Astrocyte (in vitro differentiated cells and primary cell): Measurements from ENCODE around the genes FCAR, TNNI3 and TMEM86B.

GRCh38 chr19:54670633-54671509 lies 8.1 kb downstream of the LILRB4 start:
- PRO-cap: no peak
- RRBS, 2 experiments: no CpG with 5 or more reads among the region's 3 CpGs

DNA sequence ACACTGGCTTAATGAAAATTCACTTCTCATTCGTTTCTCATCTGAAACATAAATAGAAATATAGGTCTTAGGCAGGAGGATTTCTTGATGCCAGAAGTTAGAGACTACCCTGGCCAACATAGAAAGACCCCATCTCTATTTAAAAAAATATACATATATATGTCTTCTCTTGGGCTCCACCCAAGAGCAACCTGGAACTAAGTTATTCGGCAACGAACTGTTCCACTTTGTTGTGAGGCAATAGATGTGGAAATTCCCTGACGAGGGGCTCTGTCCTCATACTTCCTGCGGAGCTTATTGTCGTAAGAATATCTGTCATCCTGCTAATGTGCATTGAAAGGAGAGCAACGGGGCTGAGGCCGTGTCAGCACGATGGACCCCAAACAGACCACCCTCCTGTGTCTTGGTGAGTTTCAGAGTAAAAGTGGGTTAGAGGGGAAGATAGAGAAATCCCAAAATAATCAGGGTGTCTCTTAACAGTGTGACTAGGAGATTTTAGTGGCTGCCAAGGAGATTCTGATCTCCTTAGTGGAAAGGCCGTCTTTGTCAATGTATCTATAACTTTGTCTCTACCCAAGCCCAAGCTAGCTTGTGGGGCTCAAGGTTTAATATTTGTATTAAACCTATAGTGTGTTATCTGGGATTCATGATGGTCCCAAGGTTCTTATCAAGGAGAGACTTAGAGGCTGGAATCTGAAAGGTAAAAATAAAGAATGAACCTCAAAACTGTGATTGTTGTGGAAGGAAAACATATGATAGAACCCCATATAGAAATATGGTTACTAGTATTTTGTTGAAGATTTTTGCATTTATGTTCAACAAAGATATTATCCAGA lies at the start of gene FCAR:
TSS of gene FCAR (plus strand) at position 318 of the 836 bp plus-strand sequence.
- PRO-cap: no peak
- RRBS, 2 experiments: no CpG with 5 or more reads among the region's 10 CpGs

- PRO-cap: no peak
- RRBS, 2 experiments: no CpG with 5 or more reads among the region's 22 CpGs
Observed at GRCh38 chr19:55058674-55059490, 4.1 kb downstream of the RDH13 start.

DNA sequence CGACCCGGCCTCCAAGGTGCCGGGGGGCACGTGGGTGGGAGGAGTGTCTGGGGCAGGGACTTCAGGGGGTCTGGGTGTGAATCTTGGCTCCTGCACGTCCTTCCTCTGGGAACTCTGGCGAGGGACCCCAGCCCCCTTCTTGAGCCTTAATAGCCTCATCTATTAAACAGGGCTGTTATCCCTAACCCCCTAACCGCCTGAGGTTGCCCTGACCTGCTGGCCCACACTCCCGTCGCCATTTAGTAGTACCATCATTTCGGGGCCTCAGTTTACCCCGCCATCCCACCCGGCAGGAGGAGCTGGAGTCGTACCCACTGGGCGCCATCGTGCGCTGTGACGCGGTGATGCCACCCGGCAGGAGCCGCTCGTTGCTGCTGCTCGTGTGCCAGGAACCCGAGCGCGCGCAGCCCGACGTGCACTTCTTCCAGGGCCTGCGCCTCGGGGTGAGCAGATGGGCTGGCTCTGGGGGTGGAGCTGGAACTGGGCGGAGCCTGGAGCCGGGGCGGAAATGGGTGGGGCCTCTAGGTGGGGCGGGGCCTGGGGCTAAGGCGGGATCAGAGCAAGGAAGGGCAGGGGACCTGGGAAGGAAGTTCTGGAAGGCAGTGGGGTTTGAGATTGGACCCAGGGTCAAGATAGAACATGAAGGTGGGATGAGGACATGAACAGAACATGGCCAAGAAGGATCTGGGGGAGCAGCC lies 4.3 kb downstream of the EPS8L1 start:
- PRO-cap: no peak
- RRBS, 2 experiments: 4 to 9% methylated on average over 8 of the region's 35 CpGs

GRCh38 chr19:55092665-55093259 lies 17.1 kb downstream of the EPS8L1 start:
- PRO-cap: no peak
- RRBS, 2 experiments: 76% methylated on average over 6 to 12 of the region's 27 CpGs

- PRO-cap: no peak
- RRBS, 2 experiments: 97 to over 99% methylated on average over 4 of the region's 10 CpGs
Observed at GRCh38 chr19:55098141-55098455, 19.3 kb downstream of the PPP1R12C start.

DNA sequence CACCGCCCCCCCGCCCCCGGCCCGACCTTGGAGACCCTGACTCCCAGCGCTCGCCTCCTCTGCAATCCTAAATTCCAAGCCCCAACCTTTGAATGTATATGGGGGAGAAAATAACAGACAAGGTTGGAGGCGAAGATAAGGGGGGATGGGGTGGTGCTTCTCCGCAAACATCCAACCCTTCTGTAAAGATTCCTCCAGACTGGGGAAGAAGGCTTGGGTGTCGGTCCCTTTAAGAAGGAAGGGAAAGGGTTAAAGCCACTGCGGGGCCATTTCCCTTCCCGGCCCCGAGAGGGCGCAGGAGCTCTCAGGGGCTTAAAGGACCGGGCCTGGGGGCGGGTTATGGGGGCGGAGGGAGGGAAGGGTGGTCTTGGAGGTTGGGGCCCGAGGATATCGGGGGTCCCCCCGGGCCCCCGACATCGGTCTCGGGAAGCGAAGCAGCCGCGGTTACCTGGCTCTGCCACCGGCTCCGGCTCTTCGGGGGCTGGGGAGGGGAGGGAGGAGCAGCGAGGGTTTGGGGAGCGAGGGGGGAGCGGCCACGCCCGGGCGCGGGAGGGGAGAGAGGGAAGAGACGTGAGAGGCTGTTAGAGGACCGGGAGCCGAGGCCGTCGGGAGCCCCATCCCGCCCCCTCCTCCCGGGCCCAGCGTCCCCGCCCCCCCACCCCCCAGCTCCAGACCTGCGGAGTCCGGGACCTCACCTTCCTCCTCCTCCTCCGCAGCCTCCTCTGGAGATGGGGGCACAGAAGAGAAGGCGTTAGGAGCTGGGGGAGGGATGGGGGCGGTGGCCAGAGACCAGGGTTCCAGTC lies 2.8 kb downstream of the TNNT1 start:
- PRO-cap: no peak
- RRBS, 2 experiments: 2 to 6% methylated on average over 28 to 32 of the region's 49 CpGs

GRCh38 chr19:55157332-55158143 lies at the start of gene TNNI3:
Gene TNNI3 (minus strand): TSS chr19:55157732.
- PRO-cap: no peak
- RRBS, 2 experiments: 41 to 51% methylated on average over 8 to 10 of the region's 26 CpGs

DNA sequence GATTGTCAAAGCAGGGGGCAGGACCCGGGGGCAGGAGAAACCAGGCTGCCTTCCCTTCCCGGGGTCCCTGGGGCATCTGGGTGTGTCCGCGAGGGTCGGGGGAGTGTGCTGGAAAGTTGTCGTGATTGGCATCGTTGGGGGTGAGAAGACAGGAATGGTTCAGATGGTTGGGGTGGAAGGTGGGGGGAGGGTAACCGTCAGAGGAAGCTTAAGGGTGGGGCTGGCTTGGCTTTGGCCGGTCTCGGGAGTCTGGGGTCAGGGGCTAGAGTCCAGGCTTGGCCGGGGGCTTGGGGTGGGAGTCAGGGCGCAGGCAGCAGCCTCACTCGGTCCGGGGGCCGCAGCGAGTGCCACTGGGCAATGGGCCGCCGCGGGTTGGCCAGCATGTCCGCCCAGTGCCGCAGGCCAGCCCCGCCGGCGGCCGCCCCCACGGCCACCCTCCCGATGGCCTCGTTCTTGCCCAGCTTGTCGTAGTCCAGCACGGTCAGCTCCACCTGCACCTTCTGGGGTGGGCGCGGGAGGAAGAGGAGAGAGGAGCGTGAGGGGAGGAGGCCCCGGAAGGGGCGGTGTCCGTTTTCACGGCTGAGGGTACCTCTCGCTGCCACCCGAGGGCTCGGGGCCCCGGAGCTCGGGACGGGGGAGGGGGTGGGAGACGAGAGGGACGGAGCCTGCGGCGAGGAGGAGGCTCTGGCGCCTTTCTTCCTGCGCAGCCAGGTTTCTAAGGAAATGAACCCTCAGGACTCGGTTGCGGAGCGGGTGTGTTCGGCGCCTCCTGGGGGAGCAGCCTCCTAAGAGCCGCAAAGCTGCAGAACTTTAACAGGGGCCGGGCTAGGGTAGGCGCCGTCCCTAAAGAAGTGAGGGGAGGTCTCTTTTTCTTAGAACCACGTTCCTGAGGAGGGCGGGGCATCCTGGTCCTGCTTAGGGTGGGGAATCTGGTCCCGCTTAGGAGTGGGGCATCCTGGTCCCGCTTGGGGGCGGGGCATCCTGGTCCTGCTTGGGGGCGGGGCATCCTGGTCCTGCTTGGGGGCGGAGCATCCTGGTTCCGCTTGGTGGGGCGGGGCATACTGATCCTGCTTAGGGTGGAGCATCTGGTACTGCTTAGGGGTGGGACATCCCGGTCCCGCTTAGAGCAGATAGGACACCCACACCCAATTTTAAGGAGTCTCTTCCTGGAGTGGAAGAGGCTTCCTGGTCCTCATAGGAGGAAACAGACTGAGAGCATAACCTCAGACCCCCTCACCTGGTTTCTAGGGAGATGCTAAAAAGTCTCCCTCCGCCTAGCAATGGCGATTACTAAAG lies 6.5 kb downstream of the SYT5 start:
- PRO-cap: no peak
- RRBS, 2 experiments: 3 to 4% methylated on average over 19 to 20 of the region's 71 CpGs

DNA sequence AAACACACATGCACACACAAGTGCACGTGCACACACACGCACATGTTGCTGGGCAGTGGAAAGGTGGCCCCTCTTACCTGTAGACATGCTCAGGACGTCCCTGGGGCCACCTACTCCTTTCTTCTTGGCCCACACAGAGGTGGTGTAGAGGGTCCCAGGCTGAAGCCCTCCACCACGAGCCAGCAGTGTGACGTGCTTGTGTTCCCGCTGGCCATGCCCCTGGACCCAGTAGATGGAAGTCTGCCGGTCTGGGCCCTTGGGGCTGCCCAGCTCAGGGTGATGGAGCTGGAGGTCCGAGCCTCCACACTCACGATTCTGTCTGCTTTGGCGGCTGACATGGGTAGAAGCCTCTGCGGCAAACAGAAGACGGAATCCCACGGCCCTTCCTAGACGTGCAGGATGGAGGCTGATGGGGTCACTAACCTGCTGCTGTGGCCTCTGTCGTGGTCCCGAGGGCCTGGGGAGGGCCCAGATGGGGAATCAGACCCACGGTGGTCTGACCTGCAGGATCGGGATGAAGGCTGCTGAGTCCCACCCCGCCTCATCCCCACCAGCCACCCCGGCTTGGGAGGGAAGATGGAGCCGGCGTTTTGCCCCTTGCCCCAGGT lies 4.5 kb downstream of the TMEM86B start:
- PRO-cap: no peak
- RRBS, 2 experiments: no CpG with 5 or more reads among the region's 22 CpGs

DNA sequence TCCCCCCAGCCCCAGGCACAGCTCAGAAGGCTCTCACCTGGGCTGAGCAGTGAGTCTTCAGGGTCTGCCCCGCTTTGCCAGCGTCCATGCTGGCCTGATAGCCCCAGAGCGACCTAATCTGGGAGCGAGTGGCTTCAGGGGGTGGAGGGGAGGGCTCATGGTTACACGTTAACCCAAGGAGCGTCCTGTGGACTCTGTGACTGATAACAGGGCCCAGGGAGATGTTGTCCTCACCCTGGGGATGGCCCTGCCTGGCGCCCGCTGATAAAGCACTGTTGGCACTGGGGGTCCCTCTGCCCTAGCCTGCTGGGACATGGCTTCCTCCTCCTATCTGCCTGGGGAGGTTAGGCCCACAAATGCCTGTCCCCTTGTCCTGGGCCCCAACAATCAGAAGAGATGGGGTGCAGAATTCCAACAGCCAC lies at the start of gene TMEM86B:
TSS of gene TMEM86B (minus strand) at position 110 of the 422 bp plus-strand sequence.
- PRO-cap: no peak
- RRBS, 2 experiments: no CpG with 5 or more reads among the region's 8 CpGs

GRCh38 chr19:55231846-55232761 lies 3.5 kb upstream of the TMEM86B start:
- PRO-cap: no peak
- RRBS, 2 experiments: no CpG with 5 or more reads among the region's 24 CpGs

GRCh38 chr19:55251101-55252108 lies 7.4 kb downstream of the PPP6R1 start:
- PRO-cap: no peak
- RRBS, 2 experiments: no CpG with 5 or more reads among the region's 24 CpGs

- PRO-cap: no peak
- RRBS, 2 experiments: 1 to 3% methylated on average over 4 to 6 of the region's 24 CpGs
Observed at GRCh38 chr19:55319601-55320132, 5.5 kb downstream of the TMEM150B start.

- PRO-cap: no peak
- RRBS, 2 experiments: no CpG with 5 or more reads among the region's 13 CpGs
Observed at GRCh38 chr19:55322177-55323070, 2.7 kb downstream of the TMEM150B start.

GRCh38 chr19:55324551-55325199 lies 466 bp downstream of the TMEM150B start:
- PRO-cap: no peak
- RRBS, 2 experiments: no CpG with 5 or more reads among the region's 16 CpGs

GRCh38 chr19:55331732-55332100 lies 6.6 kb upstream of the TMEM150B start:
- PRO-cap: no peak
- RRBS, 2 experiments: no CpG with 5 or more reads among the region's 8 CpGs

DNA sequence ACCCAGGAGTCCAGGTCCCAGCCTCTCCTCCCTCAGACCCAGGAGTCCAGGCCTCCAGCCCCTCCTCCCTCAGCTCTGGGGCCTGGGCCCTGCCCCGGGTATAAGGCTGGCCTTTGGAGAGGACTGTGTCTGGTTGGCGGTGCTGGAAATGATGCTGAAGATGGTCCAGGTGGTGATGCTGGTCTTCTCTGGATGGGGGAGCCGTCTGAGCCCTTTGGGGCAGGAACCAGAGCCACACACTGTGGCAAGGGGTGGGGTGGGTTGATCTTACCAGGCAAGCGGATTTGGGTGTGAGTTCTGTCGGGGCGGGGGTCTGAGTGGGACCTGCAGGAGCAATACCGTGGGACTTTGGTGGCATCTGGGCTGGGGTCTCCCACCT lies 2.5 kb downstream of the GARIN5B start:
- PRO-cap: no peak
- RRBS, 2 experiments: no CpG with 5 or more reads among the region's 7 CpGs

- PRO-cap: no peak
- RRBS, 2 experiments: no CpG with 5 or more reads among the region's 18 CpGs
Observed at GRCh38 chr19:55400056-55401151, 7.2 kb downstream of the UBE2S start.

GRCh38 chr19:55401517-55402031 lies 6.0 kb downstream of the UBE2S start:
- PRO-cap: no peak
- RRBS, 2 experiments: 89% methylated on average over 4 of the region's 22 CpGs